HL-60 (cell line): ENCODE results near the genes RNF34, BCL7A, B3GNT4, HCAR1 and HIP1R.

DNA sequence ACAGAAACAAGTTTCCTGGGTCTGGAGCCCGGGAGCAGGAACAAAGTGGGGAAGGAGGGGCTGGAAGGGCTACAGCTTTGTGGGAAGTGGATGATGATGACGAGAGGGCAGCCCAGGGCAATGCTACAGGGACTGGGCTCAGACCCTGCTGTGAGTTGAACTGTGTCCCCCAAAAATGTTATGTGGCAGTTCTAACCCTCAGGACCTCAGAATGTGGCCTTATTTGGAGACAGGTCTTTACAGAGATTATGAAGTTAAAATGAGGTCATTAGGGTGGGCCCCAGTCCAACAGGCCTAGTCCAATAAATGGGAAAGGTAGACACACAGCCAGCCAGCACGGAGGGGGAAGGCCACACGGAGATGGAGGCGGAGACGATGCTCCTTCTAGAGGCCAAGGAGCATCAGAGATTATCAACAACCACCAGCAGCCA is 14.3 kb downstream of the CAMKK2 start:
- RRBS = no CpG with 5 or more reads among the region's 6 CpGs

DNA sequence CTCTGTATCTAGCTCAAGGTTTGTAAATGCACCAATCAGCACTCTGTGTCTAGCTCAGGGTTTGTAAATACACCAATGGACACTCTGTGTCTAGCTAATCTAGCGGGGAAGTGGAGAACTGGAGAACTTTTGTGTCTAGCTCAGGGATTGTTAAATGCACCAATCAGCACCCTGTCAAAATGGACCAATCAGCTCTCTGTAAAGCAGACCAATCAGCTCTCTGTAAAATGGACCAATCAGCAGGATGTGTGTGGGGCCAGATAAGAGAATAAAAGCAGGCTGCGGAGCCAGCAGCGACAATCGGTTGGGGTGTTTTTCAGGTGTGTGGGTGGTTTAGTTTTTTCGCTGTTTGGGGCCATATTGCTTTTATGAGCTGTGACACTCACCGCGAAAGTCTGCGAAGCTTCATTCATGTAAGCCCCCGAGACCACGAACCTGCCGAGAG is 22.9 kb upstream of the ANAPC5 start:
- RRBS = no CpG with 5 or more reads among the region's 11 CpGs

DNA sequence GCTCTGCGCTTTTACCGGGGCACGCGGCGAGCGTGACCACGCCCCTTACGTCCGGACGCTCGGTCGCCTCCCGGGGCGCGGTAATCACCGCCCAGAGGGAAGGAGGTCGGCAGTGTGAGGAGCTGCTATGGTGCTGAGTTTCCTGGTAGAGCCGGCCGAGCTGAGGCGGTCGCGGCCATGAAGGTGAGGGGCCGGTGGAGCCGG is at the start of gene RNF34:
TSS of gene RNF34 (plus strand) at position 83 of the 204 bp plus-strand sequence.
- RRBS = 3% methylated on average over 20 of the region's 24 CpGs

DNA sequence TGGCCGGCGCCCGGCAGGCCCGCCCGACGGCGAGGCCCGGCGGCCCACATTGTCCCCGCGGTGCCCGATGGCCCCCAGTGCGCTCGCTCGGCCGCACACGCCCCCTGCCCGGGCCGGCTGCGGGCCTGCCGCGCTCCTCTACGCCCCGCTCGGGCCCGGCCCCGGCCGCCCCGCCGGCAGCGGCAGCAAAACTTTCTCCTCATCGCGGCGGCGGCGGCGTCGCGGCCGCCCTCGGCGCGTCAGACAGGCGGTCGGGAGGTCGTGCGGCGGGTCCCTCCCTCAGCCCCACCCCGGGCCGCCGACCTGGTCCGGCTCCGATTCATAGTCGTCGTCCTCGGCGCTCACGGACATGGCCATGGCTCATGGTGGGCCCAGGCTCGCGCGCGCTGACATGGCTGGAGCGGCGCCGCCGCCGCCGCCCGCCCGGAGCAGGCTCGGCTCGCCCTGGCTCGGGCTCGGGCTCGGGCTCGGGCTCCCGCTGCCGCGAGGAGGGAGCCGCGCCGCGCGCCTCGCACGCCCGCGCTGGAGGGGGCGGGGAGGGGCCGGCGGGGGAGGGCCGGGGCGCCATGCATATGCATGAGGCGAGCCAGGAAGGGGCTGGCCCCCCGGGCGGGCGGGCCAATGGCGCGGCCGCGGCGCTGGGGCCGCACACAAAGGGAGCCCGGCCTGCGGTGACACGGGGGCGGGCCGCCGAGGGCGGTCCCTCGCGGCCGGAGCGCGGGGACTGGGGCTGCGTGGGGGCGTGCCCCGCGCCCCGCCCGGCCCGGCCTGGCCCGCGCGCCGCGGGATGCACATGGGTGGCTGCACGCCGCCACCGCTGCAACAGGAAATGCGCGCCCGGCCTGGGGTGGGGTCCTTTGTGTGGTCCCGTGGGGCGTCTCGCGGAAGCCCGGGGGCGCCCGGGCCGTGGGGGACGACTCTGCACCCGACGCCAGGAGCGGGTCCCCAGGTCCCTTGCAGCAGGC is 67.2 kb downstream of the RNF34 start:
- RRBS = 2% methylated on average over 91 of the region's 145 CpGs

- RRBS = 100% methylated on average over 4 of the region's 23 CpGs
Observed at GRCh38 chr12:121518353-121519206, 62.2 kb downstream of the KDM2B start.

- RRBS = no CpG with 5 or more reads among the region's 8 CpGs
Observed at GRCh38 chr12:121637330-121637863, 32.1 kb downstream of the MORN3 start.

DNA sequence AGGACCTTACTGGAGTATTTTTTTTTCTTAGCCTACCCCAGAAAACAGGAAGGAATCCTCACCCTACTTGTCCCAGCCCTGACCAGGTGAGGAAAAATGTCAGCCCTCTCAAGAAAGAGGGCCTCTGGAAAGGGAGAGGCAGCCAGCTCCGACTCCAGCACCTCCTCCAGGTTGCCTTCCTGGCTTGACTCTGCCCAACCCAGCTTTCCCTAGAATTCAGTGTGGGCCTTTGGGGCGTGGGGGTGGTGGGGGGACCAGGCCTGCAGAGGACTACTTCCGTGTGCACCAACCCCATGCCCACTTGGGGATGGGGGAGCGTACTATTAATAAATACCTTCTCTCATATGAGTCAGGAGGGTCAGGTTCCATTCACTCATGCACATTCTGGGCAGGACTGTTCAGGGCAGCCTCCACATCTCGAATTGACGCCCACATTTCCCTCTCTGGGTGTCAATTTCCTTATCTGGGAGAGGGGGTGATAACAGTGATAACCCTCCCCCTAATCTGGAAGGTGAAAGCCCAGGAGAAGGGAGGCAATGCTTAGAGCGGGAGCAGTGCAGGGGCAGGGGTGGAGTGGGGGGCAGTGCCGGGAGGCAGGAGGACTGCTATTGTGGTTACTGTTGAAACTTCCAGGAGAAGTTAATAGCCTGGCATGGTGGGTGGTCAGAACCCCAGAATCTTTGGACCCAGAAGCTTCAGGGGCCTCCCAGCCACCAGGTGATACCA is 5.1 kb downstream of the RHOF start:
- RRBS = no CpG with 5 or more reads among the region's 8 CpGs

DNA sequence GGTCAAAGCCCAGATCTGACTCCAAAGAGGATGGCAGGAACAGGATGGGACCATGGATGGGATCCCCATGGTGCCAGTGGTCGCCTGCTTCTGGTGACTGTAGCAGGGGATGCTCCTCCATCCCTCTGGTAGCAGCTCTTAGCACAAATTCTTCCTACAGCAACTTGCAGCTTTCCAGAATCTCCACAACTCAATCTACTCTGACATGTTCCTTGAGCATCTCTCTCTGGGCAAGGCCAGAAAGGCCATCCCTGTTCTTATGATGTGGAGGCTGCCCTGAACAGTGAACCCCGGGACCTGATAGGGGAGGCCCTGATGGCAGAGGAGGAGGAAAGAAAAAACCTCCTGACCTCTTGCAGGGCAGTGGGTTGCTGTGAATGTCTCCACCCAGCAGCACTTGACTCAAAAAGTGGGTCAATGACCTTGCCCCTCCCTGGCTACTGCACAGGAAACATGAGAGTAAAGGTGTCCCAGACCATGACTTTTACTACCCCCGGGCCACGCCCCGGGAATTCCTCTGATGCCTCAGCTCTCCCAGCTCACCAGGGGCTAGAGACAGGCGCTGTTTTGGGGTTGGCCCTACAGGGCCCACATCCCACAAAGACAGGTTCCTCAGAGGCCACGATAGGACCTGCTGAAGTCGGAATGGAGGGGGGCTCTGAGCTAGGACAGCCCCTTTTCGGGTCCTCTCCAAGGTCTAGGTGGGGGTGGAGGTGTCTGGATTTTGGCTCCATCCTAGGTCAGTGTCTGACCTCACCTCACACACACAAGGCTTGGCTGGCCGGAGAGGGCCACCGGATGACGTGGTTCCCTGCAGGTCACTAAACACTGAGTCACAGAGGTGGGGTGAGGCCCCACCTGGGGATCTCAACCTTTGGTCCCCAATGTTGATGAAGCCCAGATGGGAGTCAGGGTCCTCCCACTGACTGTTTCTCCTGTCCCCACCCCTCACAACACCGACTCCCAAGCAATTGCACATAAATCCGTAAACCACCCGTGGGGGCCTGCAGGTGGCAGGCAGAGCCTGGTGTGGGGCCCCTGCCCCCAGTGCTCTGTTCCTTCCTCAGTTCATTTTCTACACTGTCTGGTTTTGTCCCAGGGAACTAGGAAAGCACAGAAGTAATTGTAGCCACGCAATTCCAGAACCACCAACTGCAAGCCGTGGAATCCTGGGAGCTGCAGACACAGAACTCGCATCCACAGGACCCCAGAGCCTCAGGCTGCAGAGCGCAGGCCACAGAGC is 1.6 kb downstream of the RHOF start:
- RRBS = no CpG with 5 or more reads among the region's 19 CpGs

DNA sequence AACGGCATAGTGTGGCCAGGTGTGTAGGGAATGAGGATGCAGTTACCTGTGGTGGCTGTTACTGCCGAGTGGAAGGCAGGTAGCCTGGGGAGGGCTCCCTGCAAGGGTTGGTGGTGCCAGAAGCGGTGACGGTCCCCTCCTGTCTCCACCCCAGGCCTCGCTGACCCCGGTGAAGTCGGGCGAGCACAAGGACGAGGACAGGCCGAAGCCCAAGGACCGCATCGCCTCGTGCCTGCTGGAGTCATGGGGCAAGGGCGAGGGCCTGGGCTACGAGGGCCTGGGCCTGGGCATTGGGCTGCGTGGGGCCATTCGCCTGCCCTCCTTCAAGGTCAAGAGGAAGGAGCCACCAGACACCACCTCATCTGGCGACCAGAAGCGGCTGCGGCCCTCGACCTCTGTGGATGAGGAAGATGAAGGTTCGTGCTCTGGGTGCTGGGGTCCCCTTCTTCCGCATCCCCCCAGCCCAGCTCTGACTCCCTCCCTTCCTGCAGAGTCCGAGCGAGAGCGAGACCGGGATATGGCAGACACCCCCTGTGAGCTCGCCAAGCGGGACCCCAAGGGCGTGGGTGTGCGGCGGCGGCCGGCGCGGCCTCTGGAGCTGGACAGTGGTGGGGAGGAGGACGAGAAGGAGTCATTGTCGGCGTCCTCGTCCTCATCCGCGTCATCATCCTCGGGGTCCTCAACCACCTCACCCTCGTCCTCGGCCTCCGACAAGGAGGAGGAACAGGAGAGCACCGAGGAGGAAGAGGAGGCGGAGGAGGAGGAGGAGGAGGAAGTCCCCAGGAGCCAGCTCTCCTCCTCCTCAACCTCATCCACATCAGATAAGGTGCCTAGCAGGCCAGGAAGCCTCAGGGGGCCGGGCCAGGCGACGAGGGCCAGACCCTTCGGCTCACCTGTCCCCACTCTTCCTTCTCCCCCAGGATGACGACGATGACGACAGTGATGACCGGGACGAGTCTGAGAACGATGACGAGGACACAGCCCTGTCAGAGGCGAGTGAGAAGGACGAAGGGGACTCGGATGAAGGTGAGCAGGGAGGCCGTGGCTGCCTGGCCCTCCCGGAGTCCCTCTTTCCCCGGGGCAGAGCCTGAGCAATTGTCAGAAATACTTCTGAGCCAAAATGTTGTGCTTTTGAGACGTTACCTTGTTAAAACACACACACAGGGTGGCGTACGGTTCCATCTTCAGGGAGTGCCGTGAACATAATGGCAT is 13.5 kb downstream of the SETD1B start:
- RRBS = 85% methylated on average over 16 of the region's 69 CpGs

GRCh38 chr12:122021794-122022704 is at the start of gene BCL7A:
TSS of gene BCL7A (plus strand) at chr12:122021884.
- RRBS = 3% methylated on average over 95 of the region's 142 CpGs

DNA sequence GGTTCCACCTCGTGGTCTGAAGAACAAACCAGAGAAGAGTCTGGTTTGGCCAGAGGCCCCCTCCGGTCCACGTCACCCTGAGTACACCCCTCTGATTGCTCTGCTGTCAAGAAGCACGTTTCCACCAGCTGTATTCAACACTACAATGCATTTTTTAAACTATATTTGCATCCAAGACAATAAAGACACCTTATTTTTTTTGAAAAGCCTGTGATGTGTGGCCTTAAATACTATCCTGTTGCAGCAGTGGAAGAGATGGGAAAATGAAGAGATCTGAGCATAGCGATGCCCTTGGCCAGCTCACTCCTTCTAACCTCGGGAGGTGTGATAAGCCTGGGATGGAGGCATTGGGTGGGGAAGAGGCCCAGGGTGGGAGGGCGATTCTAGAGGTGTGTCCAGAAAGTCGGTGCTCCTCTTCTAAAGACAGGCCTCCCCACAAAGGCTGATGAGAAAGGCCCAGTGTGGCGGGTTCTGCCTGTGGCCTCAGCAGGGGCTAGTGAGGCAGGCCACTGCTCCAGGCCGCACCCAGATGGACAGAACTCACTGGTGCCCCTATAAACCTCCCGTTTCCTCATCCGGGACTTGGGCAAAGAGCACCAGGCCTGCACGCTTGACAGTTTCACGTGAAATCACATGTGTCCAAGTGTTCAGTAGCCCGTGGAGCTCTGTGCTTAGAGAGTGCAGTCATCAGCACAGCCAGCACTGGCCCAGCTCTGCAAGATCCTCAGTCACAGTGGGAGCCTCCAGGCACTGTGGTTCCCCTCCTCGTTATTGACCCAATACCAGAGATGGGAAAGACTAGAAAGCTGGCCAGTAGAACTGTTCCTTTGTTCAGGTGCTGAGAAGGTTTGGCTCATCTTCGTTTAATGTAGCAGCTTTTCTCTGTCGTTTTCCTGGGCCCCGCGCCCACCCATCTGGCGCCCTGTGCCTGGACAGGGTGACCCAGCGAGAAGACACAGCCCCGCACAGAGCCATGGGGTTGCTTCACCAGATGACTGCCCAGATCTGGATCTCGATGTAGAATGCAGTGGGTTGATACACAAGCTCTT is 26.6 kb downstream of the IL31 start:
- RRBS = no CpG with 5 or more reads among the region's 24 CpGs

GRCh38 chr12:122203094-122204076 is at the start of gene B3GNT4:
TSS of gene B3GNT4 (plus strand) at chr12:122203709.
- RRBS = 4% methylated on average over 25 of the region's 102 CpGs

DNA sequence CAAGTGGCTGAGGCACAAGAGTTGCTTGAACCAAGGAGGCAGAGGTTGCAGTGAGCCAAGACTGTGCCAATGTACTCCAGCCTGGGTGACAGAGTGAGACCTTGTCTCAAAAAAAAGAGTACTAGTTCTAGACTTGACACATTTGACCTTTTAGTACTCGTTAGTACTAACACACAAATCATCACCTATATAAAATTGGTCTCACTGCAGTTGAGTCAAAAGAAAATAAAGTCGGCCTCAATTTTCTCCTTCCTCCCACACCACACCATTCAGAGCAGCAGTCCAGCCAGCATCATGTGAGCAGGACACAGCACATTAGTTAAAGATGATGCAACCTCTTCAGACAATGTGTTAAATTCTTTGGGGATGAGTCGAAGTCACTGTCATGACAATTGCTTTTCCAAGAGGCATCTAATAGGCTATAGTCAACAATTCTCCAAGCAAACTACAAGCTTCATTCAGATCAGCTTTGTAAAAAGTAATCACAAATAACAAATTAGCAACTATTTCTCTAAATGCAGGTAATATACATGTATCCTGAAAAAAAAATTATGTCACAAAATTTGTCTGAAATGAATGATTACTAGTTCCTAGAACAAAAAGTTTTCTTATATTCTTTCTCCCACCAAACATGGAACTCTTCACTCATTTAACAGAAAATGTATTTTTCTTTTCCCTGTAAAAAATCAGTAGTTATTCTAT is 55.6 kb downstream of the CLIP1 start:
- RRBS = no CpG with 5 or more reads among the region's 3 CpGs

DNA sequence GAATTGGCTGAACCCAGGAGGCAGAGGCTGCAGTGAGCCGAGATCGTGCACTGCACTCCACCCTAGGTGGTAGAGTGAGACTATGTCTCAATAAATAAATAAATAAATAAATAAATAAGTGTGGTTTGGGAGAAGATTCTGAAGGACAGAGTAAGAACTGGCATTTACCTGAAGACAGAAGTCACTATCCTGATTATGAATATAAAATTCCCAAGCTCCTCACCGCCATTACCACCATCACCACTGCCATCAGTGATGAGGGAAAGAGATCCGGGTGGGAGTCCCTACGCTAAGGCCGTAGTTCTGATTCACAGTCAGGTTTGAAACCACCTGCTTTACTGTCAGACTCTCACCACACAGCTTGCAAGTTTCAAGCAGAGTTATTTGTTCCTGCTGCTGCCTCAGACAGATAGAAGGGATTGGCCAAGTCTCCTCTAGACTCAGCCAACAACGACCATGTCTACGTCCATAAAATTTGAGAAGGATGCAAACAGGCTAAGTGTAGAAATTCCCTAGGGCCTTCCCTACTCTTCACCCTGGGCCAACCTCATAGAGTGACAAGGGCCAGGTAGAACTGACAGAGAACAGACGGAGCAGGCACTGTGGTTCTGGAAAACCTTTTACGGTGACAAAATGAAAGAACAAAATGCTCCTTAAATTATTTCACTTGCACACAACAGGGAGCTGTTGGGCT is 39.7 kb downstream of the CLIP1 start:
- RRBS = no CpG with 5 or more reads among the region's 10 CpGs

GRCh38 chr12:122420942-122421234 is 1.6 kb downstream of the CLIP1 start:
- RRBS = no CpG with 5 or more reads among the region's 4 CpGs

- RRBS = no CpG with 5 or more reads among the region's 3 CpGs
Observed at GRCh38 chr12:122423797-122424086, 1.3 kb upstream of the CLIP1 start.

DNA sequence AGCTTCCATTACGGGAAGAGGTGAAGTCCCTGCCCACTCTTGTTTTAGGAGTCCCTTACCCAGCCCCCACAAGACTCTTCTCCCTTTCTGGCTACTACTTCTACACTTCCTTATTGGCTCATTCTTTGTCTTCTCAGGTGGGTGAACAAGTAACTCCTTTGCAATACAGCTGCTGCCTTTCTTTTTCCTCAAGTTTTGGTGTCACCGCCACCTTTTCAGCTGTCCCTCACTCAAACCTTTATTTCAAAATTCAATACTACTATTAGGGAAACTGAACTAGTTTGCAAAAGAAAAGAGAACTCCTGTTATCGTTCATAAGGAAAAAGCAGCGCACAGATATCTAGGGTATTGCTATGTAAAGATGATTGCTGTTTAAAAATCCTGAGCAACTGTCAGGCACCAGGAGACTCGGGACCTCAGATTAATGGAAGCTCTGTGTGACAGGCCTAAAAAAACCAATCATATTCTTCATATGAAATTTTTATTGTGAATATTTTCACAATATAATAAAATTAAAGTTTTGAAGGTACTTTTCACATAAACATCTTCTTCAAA is 6.0 kb downstream of the RSRC2 start:
- RRBS = no CpG with 5 or more reads among the region's 5 CpGs

DNA sequence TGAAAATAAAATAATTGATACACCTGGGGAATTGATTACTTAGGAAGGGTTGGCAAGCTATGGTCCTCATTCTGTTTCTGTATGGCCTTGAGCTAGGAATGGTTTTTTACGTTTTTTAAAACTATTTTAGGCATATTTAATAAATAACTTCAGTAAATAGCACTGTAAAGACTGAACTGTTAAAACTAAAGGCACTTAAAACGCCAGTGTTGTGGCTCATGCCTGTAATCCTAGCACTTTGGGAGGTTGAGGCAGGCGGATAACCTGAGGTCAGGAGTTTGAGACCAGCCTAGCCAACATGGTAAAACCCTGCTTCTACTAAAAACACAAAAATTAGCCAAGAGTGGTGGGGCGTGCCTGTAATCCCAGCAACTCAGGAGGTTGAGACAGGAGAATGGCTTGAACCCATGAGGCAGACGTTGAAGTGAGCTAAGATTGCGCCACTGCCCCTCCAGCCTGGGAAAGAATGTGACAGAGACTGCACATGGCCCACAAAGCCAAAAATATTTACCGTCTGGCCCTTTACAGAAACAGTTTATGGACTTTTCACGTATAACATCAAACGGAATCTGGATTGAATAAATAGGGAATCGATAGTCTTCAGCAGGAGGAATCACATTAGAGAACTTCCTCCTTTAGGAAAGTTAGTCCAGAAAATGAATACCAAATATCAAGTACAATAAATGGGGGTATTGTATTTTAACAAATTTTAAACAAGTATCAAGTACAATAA is 3.5 kb downstream of the RSRC2 start:
- RRBS = no CpG with 5 or more reads among the region's 10 CpGs

- RRBS = no CpG with 5 or more reads among the region's 39 CpGs
Observed at GRCh38 chr12:122730274-122731471, at the start of gene HCAR1. TSS of gene HCAR1 (minus strand) at chr12:122730844.

- RRBS = 4% methylated on average over 26 of the region's 126 CpGs
Observed at GRCh38 chr12:122835119-122836048, at the start of gene HIP1R. TSS of gene HIP1R (plus strand) at chr12:122835457.